Hair follicle dermal papilla cell (primary cell): ENCODE measurements around a stretch of chr2.

DNA sequence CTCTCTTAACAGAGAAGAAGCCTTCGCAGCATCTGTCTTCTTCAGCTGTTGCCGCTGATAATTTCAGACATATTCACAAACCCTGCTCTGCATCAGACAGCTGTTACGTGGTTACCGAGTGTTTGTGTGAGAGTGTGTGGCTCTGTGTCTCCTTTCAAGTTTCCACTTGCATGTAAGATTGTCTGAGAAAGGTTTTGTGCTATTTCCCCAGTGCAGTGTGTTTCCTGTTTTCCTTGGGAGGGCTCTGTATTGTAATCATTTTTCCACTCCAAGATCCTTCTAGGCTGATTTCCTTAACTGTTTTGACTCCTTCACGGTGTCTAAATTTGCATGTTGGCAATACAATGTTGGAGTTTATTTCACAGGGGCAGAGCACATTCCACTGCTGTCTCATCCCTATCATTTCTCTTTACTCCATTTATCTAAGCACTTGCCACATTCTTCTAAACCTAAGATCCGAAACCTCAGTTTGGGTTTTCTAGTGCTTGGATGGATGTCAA is 32.9 kb downstream of the MAIP1 start:
- CAGE, long polyA plus RNA = no peak

DNA sequence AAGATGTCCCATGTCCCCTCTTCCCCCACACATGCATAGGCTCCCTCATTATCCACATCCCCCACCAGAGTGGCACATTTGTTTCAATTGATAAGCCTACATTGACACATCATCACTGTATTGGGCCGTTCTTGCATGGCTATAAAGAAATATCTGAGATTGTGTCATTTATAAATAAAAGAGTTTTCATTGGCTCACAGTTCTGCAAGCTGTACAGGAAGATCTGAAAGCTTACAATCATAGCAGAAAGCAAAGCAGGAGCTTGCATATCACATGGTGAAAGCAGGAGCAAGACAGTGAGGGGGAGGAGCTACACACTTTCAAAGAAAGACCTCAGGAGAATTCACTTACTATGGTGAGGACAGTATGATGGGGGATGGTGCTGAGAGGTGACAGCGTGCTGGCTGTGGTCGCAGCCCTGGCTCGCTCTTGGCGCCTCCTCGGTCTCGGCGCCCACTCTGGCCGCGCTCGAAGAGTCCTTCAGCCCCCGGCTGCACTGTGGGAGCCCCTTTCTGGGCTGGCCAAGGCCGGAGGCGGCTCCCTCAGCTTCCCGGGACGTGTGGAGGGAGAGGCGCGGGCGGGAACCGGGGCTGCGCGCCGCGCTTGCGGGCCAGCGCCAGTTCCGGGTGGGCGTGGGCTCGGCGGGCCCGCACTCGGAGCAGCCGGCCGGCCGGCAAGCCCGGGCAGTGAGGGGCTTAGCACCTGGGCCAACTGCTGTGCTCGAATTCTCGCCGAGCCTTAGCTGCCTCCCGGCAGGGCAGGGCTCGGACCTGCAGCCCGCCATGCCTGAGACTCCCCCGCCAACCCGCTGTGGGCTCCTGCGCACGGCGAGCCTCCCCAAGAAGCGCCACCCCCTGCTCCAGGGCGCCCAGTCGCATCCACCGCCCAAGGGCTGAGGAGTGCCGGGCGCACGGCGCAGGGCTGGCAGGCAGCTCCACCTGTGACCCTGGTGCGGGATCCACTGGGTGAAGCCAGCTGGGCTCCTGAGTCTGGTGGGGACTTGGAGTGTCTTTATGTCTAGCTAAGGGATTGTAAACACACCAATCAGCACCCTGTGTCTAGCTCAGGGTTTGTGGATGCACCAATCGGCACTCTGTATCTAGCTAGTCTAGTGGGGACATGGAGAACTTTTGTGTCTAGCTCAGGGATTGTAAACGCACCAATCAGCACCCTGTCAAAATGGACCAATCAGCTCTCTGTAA is 131.9 kb upstream of the SPATS2L start:
- CAGE, long polyA plus RNA = no peak

- CAGE, long polyA plus RNA = no peak
These were observed 3.6 kb upstream of the SPATS2L start for GRCh38 chr2:200302834-200303362.

GRCh38 chr2:200306972-200308012 is 799 bp downstream of the SPATS2L start:
- CAGE, long polyA plus RNA = no peak

DNA sequence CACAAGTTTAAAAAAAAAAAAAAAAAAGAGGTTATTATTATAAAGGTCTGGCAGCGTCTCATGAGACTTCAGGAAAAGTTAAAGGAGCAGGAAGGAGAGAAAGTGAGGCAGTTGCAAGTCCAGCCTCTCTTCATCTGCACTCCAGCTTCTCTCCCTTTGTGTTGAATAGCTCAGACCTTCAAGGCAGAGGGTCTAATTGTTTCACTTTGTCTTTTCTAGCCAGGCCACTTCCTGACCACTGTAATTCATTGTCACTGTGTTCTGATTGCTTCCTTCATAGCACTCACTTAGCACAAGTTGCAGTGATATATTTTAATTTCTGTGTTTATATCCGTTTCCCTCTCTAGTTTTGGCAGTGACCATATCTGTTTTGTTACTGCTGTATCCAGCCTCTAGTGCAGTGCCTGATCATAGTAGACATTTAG is 99.9 kb downstream of the SPATS2L start:
- CAGE, long polyA plus RNA = no peak

DNA sequence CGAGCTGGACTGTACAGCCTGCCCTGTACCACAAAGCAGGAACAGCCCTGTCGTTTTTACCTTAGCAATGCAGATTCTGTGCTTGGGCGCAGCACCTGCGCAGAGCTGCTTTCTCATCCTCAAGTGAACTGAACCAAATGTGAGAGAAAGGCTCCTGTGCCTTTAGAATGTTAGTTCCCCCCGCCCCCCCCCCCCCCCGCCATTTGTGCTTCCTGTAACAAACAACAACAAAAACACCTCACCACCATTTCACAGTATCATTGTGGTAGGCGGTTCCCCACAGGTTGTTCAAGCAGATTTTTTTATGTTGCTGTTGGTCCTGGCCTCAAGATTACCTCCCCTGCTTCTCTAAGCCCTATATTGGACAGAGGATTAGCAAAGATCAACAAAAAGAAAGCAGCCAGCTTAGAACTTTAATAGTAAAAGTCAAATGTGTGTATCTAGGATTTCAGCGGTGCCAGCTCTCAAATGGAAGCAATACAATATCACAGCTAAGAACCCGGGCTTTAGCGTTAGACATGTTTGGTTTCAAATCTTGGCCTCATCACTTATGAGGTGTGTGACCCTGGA is 84.8 kb downstream of the KCTD18 start:
- CAGE, long polyA plus RNA = no peak

DNA sequence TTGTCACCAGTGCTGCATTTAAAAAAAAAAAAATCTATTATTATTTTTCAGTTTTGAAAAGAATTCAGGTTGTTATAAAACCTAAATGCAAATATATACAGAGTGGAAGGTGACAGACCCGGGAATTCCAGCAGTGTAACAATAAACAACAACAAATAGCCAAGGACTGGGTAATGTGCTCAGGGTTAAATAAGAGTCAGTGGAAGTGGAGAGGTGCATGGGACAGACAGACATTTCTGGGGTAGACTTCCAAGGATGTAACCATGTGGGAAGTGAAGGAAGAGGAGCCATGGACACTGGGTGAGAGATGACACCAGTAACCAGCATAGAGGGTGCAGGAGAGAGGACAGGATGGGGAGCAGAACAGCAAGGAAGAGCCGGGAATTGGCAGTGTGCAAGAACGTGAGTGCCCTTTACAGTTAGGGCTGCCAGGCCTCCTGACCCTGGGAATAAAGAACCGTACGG is 57.0 kb downstream of the KCTD18 start:
- CAGE, long polyA plus RNA = no peak

GRCh38 chr2:200600403-200601192 is 14.8 kb downstream of the AOX1 start:
- CAGE, long polyA plus RNA = no peak

GRCh38 chr2:200620933-200621401 is 35.2 kb downstream of the AOX1 start:
- CAGE, long polyA plus RNA = no peak

DNA sequence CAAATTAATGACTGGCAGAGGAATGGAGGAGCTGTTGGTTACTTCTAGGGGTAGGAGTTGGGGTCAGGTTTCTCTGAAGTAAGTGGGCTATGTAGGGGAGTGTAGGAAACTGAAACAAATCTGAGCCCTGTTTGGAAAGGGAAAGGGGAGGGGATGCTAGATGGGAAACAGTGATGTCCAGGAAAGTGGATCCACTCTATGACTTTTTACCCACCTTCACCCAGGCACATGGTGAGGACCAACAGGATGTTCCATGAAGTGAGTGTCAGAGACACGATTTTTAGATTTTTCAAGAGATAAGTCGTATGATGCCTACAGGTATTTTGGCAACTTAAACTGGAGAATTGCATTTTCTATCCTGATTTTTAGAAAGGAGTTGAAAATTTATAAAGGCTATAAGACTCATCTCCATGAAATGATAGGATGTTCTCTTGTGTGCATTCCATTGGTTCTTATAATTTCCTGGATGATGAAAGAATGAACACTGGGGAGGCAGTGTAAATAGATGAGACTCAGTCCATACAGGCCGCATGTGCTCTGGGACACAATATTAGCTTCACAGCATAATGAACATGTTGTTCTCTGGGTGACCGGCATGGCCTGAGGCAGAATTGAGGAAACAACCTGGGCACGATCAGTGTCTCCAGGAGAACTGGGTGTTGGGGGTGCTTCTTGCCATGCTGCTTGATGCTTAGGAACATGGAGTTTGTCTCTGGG is 38.7 kb downstream of the AOX1 start:
- CAGE, long polyA plus RNA = no peak

GRCh38 chr2:200630157-200630833 is 44.5 kb downstream of the AOX1 start:
- CAGE, long polyA plus RNA = no peak

- CAGE, long polyA plus RNA = no peak
These were observed 69.8 kb downstream of the AOX1 start for GRCh38 chr2:200655669-200656053.

GRCh38 chr2:200861993-200862413 is 2.5 kb downstream of the CLK1 start:
- CAGE, long polyA plus RNA = no peak

DNA sequence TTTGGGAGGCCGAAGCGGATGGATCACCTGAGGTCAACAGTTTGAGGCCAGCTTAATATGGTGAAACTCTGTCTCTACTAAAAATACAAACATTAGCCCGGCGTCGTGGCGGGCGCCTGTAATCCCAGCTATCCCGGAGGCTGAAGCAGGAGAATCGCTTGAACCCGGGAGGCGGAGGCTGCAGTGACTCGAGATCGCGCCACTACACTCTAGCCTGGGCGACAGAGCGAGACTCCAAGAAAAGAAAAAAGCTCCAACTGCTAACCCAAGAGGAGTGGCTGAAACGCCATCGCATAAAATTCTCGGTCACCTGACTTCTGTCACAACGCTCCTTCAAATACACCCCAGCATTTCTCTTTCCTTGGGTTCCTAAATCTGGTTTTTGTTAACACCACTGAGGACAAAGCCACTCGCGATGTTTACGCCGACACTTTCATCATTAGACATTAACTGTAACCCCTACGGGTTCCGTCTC is 808 bp downstream of the CLK1 start:
- CAGE, long polyA plus RNA = no peak

- CAGE, long polyA plus RNA = no peak
These were observed 487 bp downstream of the HYCC2 start for GRCh38 chr2:201070894-201071474.

DNA sequence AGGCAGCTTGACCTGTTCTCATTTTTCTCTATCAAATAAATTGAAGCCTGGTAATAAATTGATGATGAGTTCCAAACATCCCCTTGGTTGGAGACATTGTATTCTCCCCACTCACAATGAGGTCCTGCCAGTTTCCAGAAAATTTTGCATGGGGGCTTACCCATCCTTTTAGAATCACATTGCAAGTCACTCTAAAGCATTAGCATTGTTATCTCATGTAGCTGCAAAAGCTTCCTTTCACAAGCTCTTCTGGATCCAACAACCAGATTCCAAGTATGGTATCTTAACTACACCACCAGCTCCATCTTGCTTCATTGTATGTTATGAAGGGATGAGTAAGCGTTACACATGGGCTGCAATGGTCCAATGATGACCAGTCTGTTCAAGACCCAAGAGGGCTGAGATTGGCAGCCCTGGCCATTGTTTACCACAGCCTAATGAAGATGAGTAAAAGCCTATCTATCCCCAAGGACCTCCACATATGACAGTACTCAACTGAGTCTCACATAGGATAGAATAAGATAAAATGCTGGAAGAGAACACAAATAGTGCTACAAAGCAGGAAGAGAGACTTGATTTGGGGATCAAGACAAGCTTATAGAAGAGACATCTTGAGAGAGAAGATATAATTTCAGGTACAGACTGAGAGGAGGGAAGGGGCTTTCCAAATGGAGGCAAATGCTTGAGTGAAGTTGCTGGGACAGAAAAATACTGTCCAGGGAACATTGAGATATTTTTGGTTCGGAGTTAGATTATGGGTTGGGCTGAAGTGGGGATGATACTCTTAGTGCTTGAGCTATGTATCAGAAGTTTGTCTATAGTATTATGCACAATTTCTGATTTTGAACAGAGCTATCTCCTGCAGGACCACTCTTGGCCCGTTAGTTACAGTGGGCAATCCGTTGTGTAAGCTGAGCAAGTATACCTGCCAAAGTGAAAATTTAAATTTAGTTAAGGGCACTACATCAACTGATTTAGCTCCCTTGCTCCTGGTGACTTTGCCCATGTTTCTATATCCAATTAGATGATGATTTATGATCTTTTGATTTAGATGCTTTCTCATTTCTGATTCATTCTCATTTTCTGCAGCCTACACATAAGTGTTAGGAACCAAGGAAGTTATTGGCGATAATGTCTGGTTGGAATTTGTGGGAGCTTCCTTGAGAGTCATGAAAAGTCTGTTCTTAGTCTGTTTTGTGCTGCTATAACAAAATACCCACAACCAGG is 6.6 kb downstream of the CFLAR start:
- CAGE, long polyA plus RNA = no peak

DNA sequence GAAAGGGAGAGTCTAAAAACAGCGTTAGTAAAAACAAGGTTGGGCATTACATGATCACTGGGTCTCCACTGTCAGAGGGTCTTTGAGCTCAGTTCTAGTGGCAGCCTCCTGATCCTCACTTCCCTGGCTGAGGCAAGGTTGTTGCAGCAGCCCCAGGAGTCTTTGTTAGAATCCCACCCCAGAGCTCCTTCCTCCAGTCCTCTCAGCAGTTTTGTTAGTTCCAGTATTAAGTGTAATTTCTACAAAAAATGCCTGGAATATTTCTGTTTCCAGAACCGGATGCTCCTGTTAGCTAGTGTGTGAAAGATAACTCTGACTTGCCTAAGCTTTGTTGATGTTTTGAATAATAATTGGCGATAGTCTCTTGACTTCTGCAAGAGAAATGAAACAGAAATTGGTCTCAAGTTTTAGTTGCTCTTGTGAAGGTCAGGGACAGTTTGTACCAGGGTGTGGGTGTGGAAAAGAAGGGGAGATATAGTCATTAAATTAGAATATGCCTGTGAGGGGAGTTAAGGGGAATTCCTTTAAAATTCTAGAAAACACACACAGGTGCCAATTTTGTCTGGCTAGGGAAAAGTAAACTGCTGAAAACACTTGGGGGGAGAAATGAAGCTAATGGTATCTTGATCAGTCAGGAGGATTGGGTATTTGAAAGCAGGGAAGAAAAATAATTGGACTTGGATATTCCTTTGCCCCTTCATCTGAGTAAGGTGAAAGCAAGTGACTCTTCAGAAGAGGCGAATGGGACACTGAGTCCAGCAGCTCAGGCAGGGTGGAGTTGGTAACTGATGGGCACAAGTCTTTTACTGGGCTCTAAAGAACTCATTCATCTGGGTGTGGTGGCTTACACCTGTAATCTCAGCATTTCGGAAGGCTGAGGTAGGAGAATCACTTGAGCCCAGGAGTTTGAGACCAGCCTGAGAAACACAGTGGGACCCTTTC is 10.9 kb downstream of the CFLAR start:
- CAGE, long polyA plus RNA = no peak

- CAGE, long polyA plus RNA = no peak
These were observed 22.7 kb downstream of the CASP8 start for GRCh38 chr2:201283156-201283355.

- CAGE, long polyA plus RNA = no peak
These were observed 44.0 kb downstream of the TRAK2 start for GRCh38 chr2:201407187-201407675.

DNA sequence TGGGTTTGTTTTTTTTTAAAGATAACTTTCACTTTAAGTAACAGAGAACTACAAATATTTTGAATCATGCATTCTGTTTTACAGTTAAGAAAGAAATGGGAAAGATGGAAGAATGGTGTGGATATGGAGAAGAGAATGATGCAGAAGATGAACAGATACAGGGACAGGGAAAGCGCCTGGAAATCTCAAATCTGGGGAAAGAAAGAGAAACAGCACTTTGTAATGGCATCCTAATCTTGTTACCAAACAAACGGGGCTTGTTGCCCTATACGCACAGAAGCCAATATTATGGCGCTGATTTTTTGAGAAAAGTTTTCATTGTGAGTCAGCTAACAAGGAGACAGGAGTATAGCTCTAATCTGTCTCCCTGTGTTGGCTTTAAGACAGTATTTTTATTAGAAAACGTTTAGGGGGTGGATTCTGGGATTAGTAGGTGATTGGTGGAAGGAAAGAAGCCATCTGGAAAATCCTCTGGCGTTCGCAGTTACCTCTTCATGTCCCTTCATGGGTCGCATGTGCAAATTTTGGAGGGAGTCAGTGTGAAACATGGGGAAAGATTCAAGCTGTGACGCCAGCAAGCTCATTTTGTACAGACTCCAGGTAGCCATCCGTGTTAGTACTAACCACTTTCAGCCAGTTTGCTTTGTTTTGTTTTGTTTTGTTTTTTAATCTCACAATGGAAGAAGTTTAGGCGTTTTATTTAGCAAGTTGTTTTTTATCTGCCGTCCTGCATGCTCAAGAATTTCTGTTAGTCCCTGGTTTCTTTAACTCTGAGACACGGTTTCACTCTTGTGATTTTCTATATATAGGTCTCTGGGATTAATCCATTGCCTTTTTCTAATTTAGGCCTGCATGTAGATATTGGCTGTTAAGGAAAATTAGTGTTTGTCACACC is 742 bp upstream of the TMEM237 start:
- CAGE, long polyA plus RNA = no peak